Smooth muscle cell (in vitro differentiated cells): ENCODE data around the genes TOB2 and PMM1.

DNA sequence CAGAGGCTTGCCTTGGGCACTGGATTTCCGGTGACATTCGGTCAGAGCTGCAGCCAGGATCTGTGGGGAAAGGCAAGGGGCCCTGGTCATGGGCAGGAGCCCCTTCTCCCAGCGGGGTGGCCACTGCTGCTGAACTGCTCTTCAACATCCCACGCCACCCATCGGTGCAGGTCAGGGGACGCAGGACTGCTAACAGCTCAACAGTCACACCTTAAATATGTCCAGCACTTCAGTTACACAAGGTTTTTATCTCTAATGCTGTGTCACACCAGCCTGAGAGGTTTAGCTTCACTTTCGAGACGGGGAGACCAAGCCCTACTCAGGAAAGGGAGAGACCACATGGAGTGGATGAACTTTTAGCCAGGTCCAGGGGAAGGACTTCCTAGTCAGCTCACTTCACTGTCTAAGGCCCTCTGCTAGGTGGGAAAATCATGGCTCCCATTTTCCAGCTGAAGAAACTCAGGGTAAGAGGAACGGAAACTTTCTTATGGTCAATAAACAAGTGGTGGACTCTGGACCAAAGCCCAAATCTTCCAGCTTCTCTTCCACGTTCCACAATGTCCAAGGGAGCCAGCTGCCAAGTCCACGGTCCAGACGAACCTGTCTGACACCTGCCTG lies 20.9 kb upstream of the CHADL start:
- RAMPAGE, long total RNA: no peak

GRCh38 chr22:41274166-41274883 lies 11.7 kb downstream of the RANGAP1 start:
- RAMPAGE, long total RNA: no peak

DNA sequence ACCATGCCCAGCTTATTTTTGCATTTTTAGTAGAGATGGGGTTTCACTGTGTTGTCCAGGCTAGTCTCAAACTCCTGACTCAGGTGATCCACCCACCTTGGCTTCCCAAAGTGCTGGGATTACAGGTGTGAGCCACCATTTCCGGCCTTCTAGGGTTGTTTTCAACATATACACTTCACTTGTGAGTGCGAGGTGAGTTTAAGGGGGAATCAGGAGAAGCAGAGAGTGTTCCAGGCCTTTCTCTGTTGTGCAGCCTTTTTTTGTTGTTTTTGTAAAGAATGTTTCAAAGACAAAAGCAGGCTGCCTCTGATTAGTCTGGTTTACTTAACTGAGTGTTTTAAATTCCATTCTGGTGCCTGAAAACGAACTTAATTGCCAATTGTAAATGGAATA lies 4.4 kb upstream of the RANGAP1 start:
- RAMPAGE, long total RNA: no peak

DNA sequence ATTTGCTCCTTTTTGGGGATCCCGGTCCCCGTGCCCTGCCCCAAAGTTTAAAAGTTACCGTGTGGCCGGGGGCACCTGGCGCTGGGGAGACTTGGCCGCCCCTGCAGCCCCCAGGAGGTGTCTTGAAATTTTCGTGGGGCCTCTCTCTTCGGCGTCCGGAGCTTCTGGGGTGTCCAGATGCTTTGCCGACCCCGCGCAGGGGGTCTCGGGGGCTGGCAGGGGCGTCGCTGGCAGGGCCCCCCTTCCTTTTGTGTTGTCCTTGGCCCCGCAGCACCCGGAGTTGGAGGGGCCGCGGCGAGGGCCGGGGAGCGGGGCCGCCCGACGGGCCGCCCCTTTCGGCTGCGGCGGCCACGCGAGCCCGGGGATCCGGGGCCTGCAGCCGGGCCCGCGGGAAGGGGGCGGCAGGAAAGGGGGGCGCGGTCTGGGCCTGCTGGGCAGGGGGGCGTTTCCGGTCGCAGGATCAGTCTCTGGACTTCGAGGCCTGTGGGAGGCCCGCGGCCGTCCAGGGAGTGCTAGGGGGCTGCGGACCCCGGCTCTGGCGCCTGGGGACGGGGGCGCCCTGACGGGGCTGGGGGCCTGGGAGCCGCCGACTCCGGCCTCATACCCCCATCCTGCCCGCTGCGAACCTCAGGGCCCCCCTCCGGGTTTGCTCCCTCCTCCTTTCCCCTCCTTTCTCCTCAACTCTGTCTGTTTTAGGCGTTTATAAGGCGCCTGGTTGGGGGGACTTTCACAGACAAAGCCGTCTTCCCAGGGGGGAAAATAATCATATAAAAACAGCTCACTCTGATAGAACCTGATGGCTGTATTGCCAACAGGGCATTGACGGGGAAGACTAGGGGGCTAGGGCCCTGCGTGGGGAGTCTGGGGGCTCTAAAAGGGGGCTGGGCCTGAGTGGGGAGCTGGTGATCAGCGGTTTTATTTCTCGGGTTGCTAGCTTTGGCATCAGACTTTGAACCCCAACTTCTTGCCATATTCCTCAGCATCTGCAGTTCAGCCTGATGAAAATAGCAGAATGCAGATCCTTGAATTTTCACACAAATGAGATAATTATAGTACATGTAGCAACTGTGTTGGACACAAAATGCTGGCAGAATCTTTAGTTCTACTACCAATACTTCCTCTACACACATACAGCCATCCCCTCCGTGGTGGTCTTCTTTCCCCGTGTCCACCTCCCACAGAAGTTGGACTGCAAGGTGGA lies 1.1 kb downstream of the ZC3H7B start:
- RAMPAGE, long total RNA: no peak

DNA sequence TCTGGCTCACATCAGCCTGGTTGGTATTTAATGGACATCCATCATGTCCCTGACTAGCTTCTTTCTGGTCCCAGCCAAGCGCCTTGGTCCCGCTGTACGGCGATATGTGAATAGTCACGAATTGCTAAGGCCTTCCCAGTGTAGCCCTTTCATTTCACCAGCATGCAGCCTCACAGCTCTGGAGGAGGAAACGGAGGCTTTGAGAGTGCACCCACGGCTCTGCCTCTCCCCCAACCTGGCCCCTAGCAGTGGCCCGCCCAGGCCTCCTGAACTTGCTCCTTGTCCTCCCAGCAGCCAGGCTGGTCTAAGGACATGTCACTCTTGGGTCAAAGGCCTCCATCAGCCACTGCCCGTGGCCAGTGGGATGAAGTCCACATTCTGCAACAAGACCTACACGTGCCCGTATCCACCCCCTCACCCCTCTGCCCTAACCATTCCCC lies 37.7 kb upstream of the TEF start:
- RAMPAGE, long total RNA: no peak

DNA sequence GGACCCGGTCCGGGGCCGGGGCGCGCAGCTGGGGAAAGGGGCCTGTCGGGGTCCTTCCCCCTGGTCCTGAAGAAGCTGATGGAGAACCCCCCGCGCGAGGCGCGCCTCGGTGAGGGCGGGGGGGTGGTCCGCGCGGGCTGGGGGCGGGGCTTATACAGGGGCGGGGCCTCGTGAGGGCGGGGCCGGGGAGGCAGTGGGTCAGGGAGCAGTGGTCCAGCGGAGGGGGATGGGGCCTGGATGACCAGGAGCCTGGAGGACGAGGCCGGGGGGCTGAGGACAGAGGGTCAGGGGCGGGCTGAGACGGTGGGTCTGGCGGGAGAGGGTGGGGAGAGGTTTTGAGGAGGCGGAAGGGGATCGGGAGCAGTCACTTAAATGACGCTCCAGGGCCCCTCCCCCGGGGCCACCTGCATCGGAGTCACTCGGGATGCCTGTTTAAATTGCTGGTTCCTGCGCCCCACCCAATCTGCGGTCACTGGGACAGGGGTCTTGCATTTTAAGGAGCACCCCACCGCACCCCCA lies 410 bp downstream of the TEF start:
- RAMPAGE, long total RNA: no peak

GRCh38 chr22:41397673-41398798 lies 16.3 kb downstream of the TEF start:
- RAMPAGE, long total RNA: no peak

GRCh38 chr22:41417537-41418544 lies 28.8 kb downstream of the TOB2 start:
- RAMPAGE, long total RNA: no peak

DNA sequence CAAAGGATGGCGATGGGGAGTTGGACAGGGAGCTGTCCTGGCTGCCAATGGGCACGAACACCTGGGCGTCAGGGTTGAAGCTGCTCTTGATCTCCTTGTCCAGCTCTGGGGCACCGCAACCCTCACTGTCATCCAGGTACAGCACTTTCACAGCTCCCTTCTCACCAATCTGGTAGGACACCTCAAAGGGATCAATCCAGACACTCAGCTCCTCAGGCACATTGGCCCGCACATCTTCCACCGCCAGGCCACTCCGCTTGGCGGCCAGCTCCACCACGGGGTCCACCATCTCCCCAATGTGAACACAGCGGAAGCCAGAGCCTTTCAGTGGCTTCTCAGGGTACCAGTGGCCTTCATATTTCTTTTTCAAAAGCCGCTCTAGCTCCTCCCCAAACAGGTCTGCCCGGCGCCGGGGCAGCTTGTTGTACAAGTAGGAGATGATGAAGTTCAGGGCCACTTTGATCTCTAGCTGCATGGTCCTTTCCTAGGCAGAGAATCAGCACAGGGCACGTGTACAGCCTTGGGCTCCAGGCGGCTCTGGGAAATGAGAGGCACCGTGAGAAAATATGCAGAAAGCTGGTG lies 9.6 kb downstream of the TOB2 start:
- RAMPAGE, long total RNA: no peak

GRCh38 chr22:41444827-41445705 lies 1.5 kb downstream of the TOB2 start:
- RAMPAGE, long total RNA: no peak

GRCh38 chr22:41446601-41446893 lies at the start of gene TOB2:
Gene TOB2, minus strand, starts transcription at chr22:41446801.
- RAMPAGE, long total RNA: no peak

DNA sequence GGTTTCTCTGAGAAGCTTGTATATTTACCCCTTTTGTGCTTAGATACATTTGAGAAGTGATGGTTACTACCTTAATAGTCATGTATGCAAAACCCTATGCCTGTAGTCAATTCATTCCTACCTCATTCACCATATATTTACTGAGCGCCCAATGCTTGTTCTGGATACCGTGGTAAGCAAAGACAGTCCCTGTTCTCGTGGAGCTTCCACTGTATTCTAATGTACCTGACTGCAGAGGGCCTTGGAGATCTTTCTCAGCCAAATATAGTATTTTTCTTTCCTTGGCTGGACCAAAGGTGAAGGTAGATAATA lies 2.4 kb downstream of the ACO2 start:
- RAMPAGE, long total RNA: no peak

DNA sequence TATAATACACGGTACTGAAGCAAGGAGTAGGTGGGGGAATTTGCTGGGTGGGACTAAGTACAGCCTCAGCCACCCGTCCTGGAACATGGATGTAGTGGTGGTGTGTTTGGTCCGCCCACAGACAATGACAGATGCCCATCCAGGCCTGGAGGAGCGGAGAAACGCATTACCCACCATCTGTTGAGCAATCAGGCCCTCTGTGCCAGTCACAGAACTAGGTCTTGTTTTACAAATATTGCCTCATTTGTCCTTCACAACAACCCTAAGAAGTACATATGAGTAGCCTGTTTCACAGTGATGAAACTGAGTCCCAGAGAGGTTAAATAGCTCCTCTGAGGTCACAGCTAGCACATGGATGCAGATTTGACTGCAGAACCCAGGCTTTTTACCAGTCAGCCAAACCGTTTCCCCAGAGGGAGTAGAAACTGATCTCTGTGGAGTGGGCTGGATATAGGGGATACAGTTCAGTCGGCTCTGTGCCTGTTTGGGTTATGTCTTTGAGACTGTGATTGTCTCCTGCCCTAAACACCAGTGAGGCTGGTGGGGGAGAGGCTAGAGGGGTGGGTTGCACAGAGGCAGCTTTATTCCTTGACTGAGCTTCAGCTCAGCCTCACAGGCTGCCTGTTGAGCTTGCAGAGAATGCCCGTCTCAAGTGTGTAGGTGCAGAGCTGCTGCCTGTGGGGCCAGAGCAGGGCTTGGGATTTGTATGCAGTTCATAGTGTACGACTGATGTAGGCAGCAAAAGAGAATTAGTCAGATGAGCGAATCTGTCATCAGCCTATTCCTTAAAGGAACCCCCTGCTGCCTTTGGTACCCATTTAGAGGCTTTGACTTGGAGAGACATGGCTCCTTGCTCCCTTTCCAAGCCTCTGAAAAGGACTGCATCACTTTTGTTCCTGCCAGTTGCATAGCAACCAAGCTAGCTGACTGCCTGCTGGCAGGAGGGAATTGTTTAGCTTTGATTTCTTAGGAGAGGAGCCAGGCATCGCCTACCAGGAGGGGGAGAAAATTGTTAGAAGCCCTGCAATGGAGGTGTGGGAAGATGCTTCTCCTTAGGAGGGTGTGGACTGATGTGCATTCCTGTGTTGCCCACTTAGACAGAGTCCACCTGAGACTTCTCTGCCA lies 10.6 kb downstream of the ACO2 start:
- RAMPAGE, long total RNA: no peak

GRCh38 chr22:41517380-41517921 lies 26.8 kb downstream of the POLR3H start:
- RAMPAGE, long total RNA: no peak

DNA sequence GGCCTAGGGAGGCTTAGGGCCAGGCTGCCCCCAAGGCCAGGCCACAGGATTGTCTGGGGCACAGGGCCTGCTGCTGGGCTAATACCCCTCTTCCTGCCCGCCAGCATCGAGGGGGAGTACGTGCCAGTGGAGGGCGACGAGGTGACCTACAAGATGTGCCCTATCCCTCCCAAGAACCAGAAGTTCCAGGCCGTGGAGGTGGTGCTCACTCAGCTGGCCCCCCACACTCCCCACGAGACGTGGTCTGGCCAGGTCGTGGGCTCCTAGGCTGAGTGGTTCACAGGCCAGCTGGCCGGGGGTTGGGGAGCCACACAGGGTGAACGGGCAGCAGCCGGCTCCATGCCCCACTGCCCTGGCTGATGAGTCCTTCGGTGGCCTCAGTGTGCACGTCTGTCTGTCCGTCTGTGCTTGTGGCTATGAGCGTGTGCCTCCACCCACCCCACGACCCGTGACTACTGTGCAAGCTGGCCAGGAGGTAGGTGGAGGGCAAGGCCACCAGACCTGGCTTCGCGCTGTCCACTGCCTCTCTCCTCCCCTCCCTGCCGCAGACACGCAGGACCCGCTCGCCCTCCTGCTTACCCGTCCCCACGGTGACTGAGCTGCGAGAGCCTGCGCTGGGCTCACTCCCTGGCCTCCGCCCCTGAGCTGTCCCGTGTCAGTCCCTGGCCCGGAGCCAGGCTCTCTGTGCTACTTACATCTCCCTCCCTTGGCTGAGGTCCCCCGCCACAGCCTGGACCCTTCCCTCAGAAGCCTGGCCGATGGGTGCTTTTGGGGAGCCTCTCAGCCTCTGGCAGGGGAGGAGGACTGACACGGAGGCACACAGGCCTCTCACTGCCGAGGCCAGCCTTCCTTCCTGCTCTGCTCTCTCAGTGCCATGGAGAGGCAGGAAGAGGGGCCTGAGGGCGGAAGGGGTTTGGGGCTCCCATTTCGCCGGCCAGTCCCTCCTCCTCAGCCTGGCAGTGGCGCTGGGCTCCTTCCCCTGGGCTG lies 14.1 kb downstream of the CSDC2 start:
- RAMPAGE, long total RNA: no peak

GRCh38 chr22:41589166-41589667 lies 423 bp downstream of the PMM1 start:
- RAMPAGE, long total RNA: no peak

GRCh38 chr22:41589668-41590433 lies at the start of gene PMM1:
Gene PMM1, minus strand, starts transcription at chr22:41589840.
- RAMPAGE, long total RNA: start-site peak on the minus strand at chr22:41589809-41589842, 172 and 201 reads in 2 replicates

GRCh38 chr22:41673857-41674567 lies 14.7 kb downstream of the SNU13 start:
- RAMPAGE, long total RNA: no peak

DNA sequence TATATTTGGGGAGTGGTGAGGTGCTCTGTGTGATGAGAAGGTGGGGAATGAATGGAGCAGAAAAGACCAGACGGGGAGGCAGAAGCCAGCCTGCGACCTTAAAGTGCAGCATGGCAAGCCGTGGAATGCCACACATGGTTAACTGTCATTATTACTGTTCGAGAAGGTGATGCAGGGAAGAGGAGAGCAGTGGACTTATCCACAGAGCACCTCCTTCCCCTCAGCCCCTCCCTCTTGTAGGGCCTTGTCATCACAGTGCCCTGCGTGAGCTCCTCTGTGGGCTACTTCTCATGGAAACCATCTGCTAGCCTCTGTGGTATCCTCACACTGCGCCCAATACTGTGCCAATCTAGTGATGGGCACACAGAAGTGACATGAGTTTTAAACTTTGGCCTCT lies 18.2 kb upstream of the CCDC134 start:
- RAMPAGE, long total RNA: no peak

GRCh38 chr22:41845597-41846373 lies 12.9 kb downstream of the SREBF2 start:
- RAMPAGE, long total RNA: no peak